Esophagus squamous epithelium (tissue), 4 donors: ENCODE results near the genes FGD4, PKP2, ALG10, ALG10B and C12orf40.

- PRO-cap: bidirectional peak, plus-strand start at chr12:32399545, minus-strand start at chr12:32399239; unidirectional peak, plus-strand start at chr12:32399821; unidirectional peak, plus-strand start at chr12:32399932
- RAMPAGE, long total RNA, 4 experiments: start-site peak on the plus strand in 2 of 4 experiments, at chr12:32399515-32399905 at its widest, 56 to 884 reads per replicate
Observed at GRCh38 chr12:32399134-32399966, at the start of gene FGD4. Gene FGD4, plus strand, starts transcription at chr12:32399558.

DNA sequence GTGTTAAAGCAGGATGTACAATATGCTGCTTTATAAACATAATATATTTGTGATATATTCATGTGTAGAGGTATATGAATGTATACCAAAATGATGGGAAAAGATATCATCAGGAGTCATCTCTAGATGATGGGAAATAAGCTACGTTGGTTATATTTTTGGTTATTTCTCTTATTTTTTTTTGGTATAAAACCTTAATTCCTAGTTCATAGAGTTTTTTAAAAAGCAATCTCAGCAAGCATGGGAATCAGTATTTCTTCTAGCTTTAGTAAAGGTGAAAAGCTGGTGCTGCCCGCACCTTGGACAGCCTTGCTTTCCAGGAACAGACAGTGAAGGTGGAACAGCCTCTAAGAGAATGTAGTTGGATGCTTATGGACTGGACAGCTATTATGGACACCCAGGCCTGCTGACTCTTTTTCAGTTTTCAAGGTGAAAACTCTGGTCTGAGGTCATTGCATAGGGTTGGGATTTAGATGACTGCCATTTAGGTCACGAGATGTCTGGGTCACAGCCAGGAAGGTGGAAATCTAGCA, 93.3 kb downstream of the FGD4 start:
- PRO-cap: no peak
- RAMPAGE, long total RNA, 4 experiments: no peak in any of the 4 experiments

DNA sequence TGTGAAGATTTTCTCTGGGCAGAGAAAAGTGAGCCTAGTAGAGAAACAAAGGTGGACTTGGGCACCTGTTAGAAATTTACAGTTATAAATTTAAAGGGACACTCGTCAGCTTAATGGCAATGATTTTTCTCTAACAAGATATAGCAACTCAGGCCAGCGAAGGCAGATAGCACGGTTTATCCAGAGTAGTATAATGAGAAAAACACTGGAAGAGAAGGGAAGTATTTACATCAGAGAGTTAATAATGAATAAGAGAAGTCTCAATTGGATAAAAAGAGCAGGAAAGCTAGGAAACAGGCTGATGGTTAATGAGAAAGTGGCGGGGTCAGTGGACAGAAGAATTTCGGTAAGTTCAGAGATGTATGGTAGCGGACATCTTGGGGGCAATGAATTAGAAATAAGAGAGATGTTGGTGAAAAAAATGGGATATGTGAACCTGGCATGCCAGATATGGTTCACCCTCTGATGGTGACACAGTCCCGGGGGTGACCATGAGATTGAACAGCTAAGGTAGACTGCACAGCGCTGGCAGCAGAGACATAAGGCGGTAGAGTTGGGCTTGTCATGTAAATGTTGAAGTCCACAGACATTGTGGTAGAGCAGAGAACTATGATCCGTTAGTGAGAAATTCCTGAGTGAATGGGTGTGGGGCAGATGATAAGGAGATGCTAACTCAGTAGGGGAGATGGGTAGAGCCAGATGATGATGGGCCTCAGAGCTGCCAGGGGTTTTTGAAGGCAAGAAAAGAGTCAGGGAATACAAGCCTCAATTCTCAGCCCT, 51.3 kb upstream of the DNM1L start:
- PRO-cap: no peak
- RAMPAGE, long total RNA, 4 experiments: no peak in any of the 4 experiments

DNA sequence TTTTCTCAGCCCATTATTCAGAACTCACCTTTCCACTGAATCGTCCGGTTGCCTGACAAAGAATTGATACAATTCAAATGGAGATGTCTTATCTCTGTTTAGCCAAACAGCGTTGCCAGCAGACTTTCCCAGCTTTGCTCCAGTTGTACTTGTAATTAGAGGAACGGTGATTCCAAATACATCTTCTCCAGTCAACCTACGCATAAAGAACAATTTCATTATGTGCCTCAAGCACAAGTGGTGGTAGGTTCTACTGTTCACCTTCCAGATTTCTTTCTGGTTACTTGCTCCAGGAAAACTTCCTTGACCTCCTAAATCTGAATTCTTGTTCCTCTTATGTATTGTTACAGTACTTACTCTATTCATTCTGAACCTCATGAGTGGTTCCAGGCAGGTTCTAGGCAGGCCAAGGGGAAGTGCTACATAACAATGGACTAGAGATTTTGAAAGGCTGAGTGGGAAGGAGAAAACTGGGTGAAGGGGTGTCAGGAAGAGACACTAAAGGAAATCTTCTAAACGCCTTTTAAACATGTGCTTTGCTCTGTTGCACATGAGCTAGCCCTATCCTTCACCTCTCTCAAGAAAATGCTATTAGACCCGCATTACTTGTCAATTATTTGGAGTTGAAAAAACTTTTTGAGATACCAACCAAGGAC, 1.7 kb downstream of the YARS2 start:
- PRO-cap: no peak
- RAMPAGE, long total RNA, 4 experiments: no peak in any of the 4 experiments

DNA sequence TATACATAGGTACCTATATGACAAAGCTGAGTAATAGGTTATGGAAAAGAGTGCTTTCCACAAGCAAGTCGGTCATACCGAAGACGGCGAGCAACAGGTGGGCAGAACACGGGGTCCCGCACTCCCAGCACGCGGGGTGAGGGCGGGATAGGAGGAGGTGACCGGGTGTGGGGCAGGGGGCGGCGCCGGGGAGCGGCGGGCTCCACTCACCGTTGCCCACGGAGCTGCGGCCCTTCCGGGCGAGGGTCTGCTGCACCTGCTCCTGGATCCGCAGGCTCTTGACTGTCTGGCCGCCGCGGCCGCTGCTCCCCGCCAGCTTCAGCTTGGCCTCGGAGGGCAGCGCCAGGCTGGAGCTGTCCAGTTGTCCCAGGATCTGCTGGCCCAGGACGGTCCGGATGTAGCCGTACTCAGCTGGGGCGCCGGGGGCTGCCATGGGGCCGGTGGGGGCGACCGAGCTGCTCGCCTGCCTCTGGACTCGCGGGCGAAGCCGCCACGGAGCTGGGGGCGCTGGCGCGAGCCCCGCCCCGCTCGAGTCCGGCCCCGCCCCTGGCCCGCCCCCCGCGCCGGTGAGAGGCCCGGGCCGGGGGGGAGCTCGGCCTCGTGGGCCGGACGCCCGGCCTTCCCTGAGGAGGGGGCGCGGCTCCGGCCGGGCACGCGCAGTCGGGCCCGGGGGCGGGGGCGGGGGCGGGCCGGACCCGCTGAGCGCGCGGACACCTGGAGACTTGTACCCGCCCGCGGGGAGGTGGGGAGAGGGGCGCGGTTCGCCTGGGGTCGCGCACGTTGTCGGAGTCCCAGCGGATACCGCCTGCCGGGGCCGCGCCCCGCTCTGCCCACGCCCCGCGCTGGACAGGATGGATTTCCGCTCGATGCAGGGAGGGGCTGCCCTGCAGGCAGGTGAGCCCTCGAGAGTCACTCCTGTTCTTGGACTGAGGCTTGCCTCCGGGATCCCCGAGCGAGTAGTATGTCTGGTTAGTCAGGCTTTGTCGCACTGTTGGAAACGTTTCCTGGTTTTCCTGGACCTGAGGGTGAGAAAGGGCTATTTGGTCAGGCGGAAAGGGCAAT, at the start of gene PKP2:
Gene PKP2 (minus strand): TSS at position 479 of the 1,062 bp plus-strand sequence.
- PRO-cap: bidirectional peak, plus-strand start at position 75 of the sequence, minus-strand start outside the sequence; bidirectional peak, plus-strand start at position 598 of the sequence, minus-strand start at position 500 of the sequence; bidirectional peak, plus-strand start at position 674 of the sequence, minus-strand start at position 828 of the sequence; bidirectional peak, plus-strand start at position 972 of the sequence, minus-strand start at position 928 of the sequence
- RAMPAGE, long total RNA, 4 experiments: start-site peak on the minus strand in 1 of 4 experiments, centred at position 455 of the sequence, 30 reads per replicate

- PRO-cap: unidirectional peak, plus-strand start at chr12:34022496
- RAMPAGE, long total RNA, 4 experiments: start-site peak on the plus strand in 3 of 4 experiments, at chr12:34022457-34022511 at its widest, 23 to 66 reads per replicate
Observed at GRCh38 chr12:34022014-34022870, at the start of gene ALG10. Gene ALG10, plus strand, starts transcription at chr12:34022496.

DNA sequence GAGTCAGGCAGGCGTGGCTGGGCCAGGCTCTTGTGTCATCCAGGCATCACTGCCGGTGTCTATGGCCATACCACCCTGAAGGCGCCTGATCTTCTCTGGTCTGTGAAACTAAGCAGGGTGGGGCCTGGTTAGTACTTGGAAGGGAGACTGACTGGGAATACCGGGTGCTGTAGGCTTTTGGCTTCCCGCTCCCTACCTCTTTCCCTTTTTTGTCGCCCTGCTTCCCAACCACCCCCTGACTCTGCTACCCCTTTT, 183.3 kb downstream of the ALG10 start:
- PRO-cap: no peak
- RAMPAGE, long total RNA, 4 experiments: no peak in any of the 4 experiments

DNA sequence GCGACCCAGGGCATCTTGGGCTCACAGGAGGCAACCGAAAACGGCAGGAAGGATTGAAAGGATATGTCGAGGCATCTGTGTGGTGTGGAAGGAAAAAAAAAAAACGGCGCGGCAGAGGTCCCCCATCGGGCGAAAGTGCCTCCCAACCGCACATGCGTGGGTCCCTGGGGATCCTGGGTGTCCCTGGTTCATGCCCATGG, 578.5 kb downstream of the ALG10 start:
- PRO-cap: no peak
- RAMPAGE, long total RNA, 4 experiments: no peak in any of the 4 experiments

DNA sequence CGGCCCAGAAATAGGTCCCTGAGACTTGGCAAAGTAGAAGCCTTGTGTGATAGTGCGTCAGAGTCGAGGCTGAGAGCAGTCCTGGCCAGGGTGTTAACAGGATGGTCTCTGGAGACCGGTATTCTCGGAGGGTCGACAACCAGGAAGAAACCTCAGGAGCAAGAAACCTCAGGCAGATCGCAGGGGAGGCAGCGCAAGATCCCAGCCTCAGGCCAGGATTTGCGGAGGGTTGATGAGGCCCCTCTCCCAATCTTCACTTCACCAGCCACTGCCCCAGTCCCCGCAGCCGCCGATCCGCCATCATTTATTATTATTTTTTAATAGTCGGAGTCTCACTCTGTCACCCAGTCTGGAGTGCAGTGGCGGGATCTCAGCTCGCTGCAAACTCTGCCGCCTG, 768.7 kb upstream of the ALG10B start:
- PRO-cap: no peak
- RAMPAGE, long total RNA, 4 experiments: no peak in any of the 4 experiments

GRCh38 chr12:38138247-38139368, 178.0 kb upstream of the ALG10B start:
- PRO-cap: no peak
- RAMPAGE, long total RNA, 4 experiments: no peak in any of the 4 experiments

DNA sequence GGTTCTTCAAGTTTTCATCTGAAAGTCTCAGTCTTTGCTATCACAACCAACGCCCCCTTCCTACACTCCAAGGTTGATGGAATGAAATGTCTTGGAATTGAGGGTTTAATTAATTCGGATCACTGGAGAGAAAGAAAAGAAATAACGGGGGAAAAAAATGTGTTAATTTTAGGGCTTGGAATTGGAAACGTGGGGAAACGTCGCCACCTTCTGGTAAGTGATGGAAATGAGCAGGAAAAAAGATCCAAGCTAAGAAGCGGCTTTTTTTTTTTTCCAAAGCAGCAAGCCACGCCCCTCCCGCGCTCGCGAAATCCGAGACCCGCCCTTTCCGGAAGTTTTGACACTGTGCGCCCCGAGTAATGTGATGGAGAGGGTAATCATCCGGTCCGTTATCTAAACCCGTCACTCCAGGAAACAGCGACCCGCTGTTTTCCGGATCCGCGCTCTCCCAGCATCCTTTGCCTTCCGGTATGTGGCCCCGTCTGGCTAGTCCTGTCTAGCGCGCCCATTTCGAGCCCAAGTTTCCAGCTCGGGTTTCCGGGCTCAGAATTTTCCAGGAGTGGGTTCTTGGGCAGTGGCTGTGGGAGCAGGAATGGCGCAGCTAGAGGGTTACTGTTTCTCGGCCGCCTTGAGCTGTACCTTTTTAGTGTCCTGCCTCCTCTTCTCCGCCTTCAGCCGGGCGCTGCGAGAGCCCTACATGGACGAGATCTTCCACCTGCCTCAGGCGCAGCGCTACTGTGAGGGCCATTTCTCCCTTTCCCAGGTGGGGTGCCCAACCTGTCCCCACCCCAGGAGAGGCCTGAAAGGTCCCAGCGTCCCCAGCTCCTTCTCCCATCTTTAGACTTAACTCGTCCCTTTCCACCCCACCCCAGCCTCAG, at the start of gene ALG10B:
Gene ALG10B (plus strand): TSS at position 473 of the 878 bp plus-strand sequence.
- PRO-cap: unidirectional peak, plus-strand start at position 489 of the sequence
- RAMPAGE, long total RNA, 4 experiments: start-site peak on the plus strand in 4 of 4 experiments, centred at positions 456 to 490 of the sequence, 9 to 63 reads per replicate

DNA sequence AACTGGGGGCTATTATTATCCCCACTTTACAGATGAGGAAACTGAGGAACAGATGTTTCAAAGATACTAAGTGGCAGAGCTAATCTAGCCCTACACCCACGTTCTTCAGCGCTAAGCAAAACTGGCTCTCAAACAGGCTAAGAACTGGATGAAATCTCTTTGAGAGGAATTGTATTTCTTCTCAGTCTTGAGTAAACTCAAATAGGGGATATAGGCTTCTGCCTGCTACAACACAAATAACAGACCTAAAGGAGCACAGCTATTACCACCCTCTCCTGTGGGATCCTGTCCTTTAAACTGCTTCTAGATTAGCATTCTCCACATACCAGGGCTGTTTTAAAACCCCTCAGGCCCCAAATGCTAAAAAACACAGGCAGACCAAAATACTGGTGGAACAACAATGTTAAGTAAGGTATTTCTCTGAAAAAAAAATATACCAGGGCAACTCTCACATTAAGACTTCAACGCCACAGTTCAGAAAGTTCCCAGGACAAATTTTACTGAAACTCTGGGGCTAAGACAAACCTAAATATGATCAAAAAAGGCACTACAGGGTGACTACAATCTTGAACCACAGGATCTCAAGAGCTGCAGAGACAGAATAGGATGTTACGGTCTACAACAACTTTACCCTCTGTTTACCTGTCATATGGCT, 7.4 kb downstream of the CPNE8 start:
- PRO-cap: no peak
- RAMPAGE, long total RNA, 4 experiments: no peak in any of the 4 experiments

DNA sequence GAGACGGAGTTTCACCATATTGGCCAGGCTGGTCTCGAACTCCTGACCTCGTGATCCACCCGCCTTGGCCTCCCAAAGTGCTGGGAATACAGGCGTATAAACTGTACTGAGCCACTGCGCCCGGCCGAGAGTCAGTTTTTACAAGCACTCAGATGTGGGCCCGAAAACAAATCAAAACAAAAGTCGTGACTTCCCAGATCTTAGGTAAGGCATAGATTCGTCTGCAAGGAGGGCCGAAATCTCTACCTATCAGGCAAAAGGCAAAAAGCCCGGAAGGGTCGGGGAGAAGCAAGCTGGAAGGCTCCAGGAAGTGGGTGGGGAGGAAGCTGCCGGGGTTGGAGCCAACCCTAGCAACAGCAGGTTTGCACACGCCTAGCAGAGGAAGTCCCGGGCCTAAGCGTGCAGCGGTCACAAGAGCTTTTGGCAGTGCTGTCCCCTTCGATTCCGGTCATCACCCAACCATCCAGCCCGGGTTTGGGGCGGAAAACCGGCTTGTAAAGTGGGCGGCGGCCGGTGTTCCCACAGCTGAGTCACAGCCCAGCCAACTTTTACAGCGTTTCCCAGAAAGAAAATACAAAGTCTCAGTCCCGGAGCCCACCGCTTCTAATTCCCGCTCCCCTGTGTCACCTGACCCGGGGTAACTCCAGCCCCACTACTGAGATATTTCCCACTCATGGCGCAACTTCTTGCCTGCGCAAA, 589 bp downstream of the CPNE8 start:
- PRO-cap: bidirectional peak, plus-strand start at position 378 of the sequence, minus-strand start at position 173 of the sequence
- RAMPAGE, long total RNA, 4 experiments: no peak in any of the 4 experiments

DNA sequence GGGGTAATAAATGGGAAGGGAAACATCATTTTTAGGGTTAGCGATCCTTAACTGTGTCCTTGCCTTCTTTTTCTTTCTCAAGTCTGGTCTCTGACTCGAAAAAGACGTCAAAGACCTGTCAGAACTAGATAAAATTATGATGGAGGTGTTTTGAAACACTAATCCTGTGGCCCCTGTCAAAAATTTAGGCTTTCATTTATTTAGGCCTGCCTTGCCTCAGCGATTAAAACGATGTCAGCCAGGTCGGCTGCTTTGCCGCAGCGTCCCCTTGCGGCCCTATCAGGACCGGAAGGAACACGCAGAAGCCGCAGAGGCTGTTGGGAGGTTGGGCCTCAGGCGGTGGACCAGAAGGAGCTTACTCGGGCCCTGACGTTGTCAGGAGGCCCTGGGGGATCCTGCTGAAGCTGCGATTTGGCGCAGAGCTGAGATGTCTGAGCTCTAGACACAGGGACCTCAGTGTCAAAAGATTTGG, at the start of gene C12orf40:
Gene C12orf40 (plus strand): TSS at position 323 of the 472 bp plus-strand sequence.
- PRO-cap: no peak
- RAMPAGE, long total RNA, 4 experiments: no peak in any of the 4 experiments

DNA sequence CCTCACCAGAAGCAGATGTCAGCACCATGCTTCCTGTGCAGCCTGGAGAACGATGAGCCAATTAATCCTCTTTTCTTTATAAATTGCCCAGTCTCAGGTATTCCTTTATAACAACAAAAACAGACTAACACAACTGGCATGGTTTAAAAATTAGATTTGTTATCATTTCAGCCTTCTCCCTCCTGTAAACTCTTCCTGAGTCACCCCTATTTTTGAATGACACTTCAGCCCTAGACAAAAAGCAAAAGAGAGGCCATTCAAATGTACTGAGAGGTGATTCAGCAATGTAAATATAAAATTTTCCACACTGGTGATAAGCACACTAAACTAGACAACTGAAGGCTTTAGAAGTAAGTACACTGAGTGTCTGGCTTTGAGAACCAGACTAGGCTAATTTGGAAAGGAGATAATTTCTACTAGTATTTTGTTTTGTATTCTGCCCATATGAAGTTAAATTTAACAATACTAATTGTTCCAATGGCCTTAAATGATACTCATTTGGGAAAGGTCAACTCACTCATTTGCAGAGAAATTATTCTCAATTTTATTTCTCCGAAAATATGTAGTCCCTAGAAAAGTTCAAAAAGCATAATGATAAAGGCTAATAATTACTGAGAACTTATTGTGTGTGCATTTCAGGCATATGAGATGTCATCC, 206.0 kb downstream of the C12orf40 start:
- PRO-cap: no peak
- RAMPAGE, long total RNA, 4 experiments: no peak in any of the 4 experiments

- PRO-cap: no peak
- RAMPAGE, long total RNA, 4 experiments: no peak in any of the 4 experiments
Observed at GRCh38 chr12:39978207-39978519, 127.7 kb downstream of the SLC2A13 start.

DNA sequence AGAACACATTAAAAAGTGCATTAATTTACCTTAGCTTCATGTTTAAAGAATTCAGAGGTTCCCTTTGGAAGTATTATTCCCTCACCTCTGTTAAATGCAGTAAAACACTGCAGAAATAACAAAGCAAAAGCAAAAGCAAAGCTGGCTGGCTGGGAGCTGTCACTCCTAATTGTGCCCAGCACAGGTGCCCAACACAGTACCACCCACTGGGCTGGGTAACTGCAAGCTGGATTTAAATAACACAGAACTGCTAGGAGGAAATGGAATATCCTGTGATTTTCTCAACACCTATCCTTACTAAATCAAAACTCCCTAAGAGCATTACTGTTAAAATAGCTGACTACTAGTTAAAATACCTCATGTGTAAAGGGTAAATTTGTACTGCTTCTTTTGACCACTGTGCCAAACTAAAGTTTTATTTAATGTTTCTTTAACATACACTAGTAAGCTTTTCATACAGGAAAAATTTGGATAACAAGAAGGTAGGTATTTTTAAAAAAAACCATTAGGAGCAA, 72.5 kb downstream of the SLC2A13 start:
- PRO-cap: no peak
- RAMPAGE, long total RNA, 4 experiments: no peak in any of the 4 experiments

GRCh38 chr12:40137091-40137627, 31.3 kb upstream of the SLC2A13 start:
- PRO-cap: no peak
- RAMPAGE, long total RNA, 4 experiments: no peak in any of the 4 experiments

DNA sequence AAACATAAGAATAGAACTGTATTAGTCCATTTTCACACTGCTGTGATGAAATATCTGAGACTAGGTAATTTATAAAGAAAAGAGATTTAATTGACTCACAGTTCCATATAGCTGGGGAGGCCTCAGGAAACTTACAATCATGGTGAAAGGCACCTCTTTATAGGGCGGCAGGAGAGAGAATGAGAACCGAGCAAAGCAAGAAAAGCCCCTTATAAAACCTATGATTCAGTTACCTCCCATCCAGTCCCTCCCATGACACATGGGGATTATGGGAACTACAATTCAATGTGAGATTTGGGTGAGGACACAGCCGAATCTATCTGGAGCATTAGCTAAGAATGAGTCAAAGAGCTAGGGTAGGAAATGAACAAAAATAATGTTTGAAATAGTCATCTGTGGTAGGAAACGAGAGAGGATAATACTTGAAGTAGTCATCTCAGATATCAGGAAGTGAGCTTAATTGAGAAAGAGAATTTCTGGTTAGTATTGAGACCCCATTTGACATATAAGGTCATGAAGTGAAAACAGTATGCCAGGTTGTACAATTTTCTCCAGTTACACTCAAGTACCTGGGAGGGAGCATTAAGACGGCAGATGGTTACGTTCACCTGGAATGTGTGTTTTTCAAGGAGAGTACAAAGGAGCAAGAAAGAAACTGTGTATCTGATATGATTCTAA, 143.6 kb downstream of the PDZRN4 start:
- PRO-cap: no peak
- RAMPAGE, long total RNA, 4 experiments: no peak in any of the 4 experiments

DNA sequence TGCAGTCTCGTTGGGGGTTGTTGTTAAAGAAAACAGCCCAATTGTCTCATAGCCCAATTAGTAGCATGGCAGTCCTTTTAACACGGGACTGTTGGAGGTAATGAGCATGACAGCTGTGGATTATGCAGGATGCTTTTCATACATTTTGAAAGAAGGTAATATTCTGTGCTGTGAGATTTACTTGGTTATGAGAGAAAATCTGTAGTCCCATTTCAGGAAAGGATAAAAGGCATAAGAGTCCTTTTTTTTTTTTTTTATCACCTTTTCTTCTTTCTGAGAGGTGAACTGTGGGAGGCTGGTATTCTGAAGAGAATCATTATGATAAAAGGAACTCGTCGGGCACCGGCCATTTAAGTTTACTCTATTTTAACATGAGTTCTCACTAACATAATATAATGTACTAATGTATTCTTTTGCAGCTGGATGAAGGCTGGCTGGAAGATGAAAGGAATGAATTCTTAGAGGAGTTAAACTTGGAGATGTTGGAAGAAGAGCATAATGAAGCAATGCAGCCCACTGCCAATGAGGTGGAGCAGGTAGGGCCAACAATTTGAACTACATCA, 379.3 kb downstream of the PDZRN4 start:
- PRO-cap: no peak
- RAMPAGE, long total RNA, 4 experiments: no peak in any of the 4 experiments